Gastrocnemius medialis (tissue), 3 donors: ENCODE measurements around a stretch of chr1.

GRCh38 chr1:1438015-1438624, 2.6 kb downstream of the VWA1 start:
- PRO-cap = no peak
- RAMPAGE, long total RNA, 3 experiments = no peak in any of the 3 experiments

- PRO-cap = bidirectional peak, plus-strand start at chr1:1533745, minus-strand start at chr1:1533657
- RAMPAGE, long total RNA, 3 experiments = no peak in any of the 3 experiments
Measured at GRCh38 chr1:1533225-1533931, 7.0 kb downstream of the TMEM240 start.

DNA sequence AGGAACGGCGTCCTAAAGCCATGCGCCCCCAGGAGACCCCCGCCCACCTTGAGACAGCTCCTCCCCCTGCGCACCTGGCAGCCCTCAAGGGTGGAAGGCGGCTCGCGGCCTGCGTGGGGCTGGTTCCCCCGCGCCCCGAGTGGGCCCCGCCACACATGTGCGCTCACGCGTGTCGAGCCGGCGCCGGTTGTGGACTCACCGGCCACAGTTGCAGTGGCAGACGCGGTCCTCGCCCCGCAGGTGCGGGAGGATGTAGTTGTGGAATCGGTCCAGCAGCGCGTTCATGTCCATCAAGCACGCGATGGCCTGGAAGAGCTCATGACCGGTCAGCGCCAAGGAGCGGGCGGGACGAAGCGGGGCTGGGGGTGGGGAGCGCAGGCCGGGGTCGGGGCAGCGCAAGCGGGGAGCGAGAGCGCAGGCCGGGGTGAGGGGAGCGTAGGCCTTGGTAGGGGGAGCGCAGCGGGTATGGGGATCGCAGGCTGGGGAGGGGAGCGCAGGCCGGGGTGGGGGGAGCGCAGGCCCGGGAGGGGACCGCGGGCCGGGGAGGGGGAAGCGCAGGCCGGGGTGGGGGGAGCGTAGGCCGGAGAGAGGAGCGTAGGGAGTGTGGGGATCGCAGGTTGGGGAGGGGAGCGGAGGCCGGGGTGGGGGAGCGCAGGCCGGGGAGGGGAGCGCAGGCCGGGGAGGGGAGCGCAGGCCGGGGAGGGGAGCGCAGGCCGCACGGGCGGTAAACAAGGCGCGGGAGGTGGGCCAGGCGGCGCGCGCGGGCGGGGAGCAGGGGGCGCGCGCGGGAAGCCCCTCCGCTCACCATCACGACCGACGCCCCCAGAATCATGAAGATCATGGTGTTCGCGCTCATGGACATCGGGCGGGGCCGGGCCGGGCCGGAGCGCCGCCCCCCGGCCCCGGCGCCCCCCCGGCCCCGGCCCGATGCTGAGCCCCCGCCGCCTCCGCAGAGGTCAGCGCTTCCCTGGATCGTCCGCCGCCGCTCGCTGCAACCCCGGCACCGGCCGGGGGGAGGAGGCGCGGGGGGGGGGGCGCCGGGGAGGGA, 615 bp downstream of the TMEM240 start:
- PRO-cap = no peak
- RAMPAGE, long total RNA, 3 experiments = no peak in any of the 3 experiments

DNA sequence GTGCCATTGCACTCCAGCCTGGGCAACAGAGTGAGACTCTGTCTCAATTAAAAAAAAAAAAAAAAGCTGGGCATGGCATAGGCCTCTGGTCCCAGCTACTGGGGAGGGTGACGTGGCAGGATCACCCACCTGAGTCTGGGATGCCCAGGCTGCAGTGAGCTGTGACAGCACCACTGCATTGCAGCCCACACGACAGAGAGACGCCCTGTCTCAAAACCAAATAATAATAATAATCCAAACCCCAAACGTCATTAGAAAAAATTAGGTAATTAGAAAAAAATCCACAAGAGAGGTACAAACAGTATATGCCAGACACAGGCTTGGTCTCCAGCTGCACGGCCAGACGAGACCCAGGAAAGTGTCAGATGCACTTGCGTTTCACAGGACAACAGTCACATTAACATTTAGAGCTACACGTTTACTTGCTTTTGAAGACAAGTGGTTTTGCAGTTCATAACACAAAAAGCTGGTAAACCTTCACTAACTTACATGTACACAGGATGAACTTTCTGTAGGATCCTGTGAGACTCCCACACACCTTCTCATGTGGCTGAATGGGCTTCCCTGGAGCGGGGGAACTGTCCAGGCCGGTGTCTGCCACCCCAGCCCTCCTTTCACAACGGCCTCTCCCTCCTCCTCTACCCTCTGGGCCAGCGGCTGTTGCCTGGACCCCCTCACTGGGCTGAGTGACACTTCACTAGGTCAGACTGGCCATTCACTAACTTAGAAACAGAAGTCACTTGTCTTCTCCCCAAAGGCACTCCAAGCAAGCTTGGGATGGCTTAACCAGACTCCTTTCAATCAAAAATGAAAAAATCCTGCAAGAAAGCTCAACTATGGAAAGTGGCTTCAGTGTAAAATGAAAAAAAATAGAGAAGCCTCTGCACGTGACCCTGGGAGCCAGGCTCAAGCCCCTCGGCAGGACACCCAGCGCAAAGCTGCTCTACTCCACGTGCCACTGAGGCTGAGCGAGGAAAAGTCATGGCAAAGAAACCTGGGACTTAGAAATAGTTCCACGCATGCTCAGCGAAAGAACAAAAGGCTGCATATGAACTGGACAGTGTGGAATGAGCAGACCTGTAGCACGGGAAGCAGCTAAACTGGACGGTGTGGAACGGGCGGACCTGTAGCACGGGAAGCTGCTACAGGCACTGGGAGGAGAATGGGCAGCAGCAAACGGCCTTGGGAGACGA, 16.1 kb downstream of the SSU72 start:
- PRO-cap = no peak
- RAMPAGE, long total RNA, 3 experiments = no peak in any of the 3 experiments

GRCh38 chr1:1599042-1599902, 663 bp downstream of the FNDC10 start:
- PRO-cap = no peak
- RAMPAGE, long total RNA, 3 experiments = no peak in any of the 3 experiments

- PRO-cap = no peak
- RAMPAGE, long total RNA, 3 experiments = no peak in any of the 3 experiments
Measured at GRCh38 chr1:1624938-1625494, 7.0 kb upstream of the MMP23B start.

- PRO-cap = no peak
- RAMPAGE, long total RNA, 3 experiments = no peak in any of the 3 experiments
Measured at GRCh38 chr1:1680847-1681300, 11.7 kb downstream of the SLC35E2B start.

GRCh38 chr1:1777433-1778088, 709 bp downstream of the NADK start:
- PRO-cap = unidirectional peak, plus-strand start at chr1:1777696
- RAMPAGE, long total RNA, 3 experiments = no peak in any of the 3 experiments

DNA sequence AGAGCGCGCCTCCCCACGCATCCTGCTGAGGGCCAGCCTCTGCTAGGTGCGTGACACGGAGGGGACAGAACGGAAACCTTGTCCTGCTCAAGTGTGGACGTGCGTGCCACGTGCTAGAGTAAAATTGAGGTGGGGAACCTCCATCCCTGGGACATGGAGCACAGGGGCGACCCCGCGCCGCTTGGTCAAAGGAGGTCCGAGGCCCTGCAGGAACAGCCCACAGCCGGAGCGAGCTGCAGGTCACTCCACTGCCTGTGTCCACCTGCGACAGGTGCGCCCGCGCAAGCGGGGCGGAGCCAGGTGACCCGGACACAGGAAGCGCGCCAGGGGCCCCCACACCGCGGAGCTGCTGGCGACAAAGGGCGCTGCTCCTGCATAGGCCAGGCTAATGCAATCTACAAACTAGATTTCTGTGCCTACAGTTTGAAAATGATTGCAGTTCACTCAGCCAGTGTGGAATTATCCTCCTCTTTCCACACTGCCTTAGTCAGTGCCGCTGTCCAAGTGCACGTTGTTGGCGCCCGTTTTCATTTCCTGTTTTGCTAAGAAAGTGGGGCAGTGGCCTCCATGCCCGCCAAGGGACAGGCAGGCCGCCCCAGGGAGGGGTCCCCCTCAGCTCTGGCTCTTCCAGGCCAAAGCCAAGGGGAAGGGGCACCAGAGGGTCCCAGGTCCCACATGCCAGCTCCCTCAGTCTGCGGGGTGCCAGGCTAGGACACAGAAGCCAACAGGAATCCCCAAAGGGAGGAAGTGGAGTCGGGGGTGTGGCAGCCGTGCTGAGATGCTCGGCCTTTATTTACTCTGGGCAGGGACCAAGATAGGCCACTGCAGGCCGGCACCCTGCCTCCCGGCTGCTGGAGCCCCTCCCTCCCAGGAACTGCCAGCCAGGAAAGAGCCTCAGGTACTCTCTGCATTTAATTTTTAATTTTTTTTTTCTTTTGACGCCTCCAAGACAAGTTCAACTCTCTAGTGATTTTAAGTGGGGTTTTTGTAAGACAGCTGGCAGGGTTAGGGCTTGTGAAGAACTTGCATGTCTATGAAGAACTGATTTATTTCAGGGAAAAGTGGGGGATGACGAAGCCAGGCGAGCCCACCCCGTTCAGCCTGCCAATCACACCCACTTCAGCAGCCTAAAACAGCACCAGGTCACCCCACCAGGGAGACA, 4.4 kb upstream of the NADK start:
- PRO-cap = no peak
- RAMPAGE, long total RNA, 3 experiments = no peak in any of the 3 experiments

- PRO-cap = no peak
- RAMPAGE, long total RNA, 3 experiments = no peak in any of the 3 experiments
Measured at GRCh38 chr1:1833220-1833973, 55.1 kb upstream of the NADK start.

GRCh38 chr1:1881000-1882025, 9.6 kb downstream of the GNB1 start:
- PRO-cap = no peak
- RAMPAGE, long total RNA, 3 experiments = no peak in any of the 3 experiments

DNA sequence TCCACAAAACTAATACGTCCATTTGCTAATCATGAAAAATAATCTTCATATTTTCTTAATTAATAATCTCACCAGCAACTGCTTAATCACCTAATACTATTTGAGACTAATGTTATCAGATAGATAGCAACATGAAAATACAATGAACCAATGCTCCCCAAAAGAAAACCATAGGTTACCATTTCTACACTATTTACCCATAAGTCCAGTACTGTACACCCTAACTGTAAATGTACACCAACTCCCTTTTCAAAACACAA, 1.8 kb downstream of the GNB1 start:
- PRO-cap = no peak
- RAMPAGE, long total RNA, 3 experiments = no peak in any of the 3 experiments

GRCh38 chr1:1892099-1893062, 1.5 kb upstream of the GNB1 start:
- PRO-cap = no peak
- RAMPAGE, long total RNA, 3 experiments = no peak in any of the 3 experiments

- PRO-cap = unidirectional peak, plus-strand start at chr1:1919774
- RAMPAGE, long total RNA, 3 experiments = no peak in any of the 3 experiments
Measured at GRCh38 chr1:1919360-1919992, 397 bp upstream of the TMEM52 start.

- PRO-cap = no peak
- RAMPAGE, long total RNA, 3 experiments = no peak in any of the 3 experiments
Measured at GRCh38 chr1:1942715-1943388, 23.8 kb upstream of the TMEM52 start.

GRCh38 chr1:2049306-2049874, 821 bp upstream of the PRKCZ start:
- PRO-cap = no peak
- RAMPAGE, long total RNA, 3 experiments = no peak in any of the 3 experiments

DNA sequence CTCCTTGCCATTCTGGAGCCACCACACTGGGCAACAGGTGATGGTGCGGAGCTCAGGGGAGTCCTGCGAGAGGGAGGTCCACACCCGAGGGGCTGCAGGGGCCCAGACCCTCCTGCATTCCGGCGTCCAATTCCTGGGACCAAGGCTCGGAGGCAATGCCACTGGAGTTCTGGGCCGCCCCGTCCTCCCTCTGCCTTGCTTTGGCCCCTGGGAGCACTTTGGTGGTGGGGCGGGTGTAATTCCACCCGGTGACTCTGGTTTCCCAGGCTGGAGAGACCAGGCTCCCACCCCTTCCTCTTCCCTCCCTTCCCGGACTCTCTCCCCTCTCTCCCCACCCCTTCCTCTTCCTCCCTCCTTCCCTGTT, 1.9 kb downstream of the PRKCZ start:
- PRO-cap = no peak
- RAMPAGE, long total RNA, 3 experiments = no peak in any of the 3 experiments

GRCh38 chr1:2092088-2092681, 42.0 kb downstream of the PRKCZ start:
- PRO-cap = no peak
- RAMPAGE, long total RNA, 3 experiments = no peak in any of the 3 experiments

GRCh38 chr1:2138052-2138517, 56.5 kb downstream of the FAAP20 start:
- PRO-cap = no peak
- RAMPAGE, long total RNA, 3 experiments = no peak in any of the 3 experiments

DNA sequence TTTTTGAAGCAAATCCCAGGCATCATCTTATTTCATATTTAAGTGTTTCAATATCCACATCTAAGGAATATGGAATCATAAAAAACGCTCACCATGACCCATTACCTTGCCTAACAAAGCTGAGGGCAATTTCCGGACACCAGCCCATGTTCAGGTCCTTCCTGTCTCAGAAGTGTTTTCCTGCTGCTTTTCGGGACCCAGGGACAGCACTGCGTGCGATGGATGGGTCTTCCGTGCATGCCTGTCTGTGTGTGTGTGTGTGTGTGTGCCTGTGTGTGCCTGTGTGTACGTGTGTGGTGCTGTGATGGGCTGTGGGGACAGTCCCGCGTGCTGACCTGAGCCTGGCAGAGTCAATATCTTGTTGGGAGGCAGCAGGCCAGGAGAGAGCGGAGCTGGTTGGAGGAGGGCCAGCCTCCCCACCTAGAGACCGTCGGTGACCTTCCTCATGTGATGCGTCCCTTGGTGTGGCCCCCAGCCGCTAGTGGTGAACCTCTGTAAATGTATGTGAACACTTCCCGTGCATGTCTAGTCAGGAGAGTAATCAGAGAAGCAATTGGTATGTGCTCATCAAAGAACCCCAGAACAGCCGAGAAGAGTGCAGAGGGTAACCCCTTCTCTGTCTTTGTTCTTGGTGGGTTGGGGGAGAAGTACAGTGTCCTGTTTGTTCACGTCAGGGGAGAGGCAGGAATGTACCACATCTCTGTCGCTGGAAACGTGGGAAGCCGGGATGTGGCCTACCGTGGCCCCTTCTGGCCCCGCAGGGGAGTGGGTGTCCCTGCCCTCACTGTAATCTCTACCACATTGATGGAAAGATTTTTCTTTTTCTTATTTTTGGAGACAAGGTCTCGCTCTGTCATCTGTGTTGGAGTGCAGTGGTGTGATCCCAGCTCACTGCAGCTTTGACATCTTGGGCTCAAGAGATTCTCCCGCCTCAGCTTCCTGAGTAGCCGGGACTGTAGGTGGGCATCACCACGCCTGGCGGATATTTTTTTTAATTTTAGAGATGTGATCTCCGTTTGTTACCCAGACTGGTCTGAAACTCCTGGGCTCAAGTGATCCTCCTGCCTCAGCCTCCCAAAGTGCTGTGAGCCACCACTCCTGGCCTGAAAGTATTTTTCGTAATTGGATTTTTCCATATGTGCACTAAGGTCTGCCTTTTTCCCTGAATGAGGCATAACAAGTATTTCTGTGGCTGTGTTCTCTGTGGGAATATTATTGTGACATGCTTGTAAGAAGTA, 14.0 kb downstream of the SKI start:
- PRO-cap = no peak
- RAMPAGE, long total RNA, 3 experiments = no peak in any of the 3 experiments